ENCODE measurements around a stretch of chr17.

DNA sequence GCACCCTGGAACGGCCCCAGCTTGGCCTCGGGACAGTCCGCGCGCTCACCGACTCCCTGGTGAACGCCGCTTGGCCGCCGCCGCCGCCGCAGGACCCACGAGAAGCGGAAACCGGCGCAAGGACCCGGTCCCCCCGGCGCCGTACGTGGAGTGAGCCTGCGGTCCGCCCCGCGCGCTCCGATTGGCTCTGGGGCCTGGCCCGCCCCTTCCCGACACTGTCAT, 262 bp upstream of the NARF start:
- RRBS, result no CpG with 5 or more reads among the region's 30 CpGs

GRCh38 chr17:82461460-82462625, 3.3 kb downstream of the NARF start:
- RRBS, result no CpG with 5 or more reads among the region's 20 CpGs

GRCh38 chr17:82527647-82528452, 8.3 kb downstream of the FOXK2 start:
- RRBS, result no CpG with 5 or more reads among the region's 8 CpGs

- RRBS, result 38% methylated on average over 10 of the region's 37 CpGs
Measured at GRCh38 chr17:82704018-82704881, 5.8 kb upstream of the RAB40B start.

DNA sequence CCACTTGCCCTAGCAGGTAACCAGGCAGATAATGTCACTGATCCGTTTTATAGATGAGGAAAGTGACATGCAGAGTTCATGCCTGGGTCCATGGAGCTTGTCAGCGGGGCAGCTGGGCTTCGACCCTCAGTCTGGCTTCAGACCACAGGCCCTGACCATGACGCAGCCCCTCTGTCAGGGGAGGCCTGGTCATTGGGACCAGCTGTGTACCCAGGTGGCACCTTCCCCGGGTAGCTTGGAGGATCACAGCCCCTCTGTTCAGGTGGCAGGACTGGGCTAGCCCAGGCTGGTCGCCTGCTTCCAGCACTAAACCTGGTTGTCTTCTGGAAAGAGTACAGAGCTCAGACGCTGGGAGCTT, 8.2 kb upstream of the TBCD start:
- RRBS, result no CpG with 5 or more reads among the region's 7 CpGs

DNA sequence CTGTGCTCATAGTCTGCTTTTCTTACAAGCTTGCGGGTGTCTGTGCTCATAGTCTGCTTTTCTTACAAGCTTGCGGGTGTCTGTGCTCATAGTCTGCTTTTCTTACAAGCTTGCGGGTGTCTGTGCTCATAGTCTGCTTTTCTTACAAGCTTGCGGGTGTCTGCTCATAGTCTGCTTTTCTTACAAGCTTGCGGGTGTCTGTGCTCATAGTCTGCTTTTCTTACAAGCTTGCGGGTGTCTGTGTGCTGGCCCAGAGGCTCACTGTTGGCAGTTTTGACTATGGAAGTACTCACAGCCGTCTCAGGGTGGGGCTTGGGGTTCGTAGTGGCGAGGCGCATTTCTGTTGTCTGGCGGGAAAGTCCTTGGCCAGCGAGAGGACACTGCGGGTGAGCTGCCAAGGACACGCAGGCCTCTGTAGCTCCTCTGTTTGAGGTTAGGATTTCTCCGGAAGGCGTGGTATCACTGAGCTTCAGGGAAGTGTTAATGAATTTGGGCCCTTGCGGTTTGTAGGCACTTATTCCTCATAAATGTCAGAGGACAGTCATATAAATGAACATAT, 13.4 kb downstream of the TBCD start:
- RRBS, result no CpG with 5 or more reads among the region's 17 CpGs

DNA sequence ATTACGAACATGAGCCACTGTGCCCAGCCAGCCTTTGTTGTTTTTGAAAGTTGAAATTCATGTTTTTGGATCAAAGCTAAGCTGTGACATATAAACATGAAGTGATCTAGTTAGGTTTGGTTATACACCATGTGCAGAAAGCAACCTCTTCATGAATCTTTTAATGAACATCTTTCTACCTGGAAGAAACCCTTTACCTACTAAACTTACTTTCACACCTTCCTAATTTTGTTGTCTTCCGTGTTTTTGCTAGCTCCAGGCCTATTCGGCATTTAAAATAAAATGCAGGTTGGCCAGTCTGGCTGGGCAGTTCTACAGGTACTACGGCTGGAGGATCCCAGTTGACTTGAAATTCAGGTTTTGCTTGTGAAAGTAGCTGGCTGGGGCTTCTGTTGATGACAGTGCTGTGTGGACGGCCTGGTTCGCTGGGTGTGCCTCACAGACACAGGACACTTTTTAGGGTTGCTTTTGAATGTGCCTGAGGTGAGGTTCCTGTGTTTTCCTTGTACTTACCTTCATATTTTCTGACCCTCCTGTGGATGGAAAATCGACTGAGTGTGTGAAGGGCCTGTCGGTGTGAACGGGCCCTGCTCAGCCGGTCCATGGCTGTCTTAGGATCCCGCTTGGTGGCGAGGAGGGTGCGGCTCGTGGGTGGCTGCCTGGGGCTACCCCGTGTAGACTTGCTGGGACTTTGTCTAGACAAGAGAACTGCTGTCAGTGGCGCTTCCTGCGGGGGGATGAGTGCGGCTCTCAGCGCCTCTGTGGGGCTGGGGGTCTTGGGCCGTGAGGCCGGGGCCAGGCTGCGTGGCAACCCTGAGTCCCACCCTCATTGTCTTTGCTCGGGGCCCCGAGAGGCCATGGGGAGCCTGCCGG, 18.6 kb upstream of the ZNF750 start:
- RRBS, result 84% methylated on average over 5 of the region's 25 CpGs

- RRBS, result no CpG with 5 or more reads among the region's 17 CpGs
Measured at GRCh38 chr17:82883742-82884265, 44.0 kb upstream of the ZNF750 start.

DNA sequence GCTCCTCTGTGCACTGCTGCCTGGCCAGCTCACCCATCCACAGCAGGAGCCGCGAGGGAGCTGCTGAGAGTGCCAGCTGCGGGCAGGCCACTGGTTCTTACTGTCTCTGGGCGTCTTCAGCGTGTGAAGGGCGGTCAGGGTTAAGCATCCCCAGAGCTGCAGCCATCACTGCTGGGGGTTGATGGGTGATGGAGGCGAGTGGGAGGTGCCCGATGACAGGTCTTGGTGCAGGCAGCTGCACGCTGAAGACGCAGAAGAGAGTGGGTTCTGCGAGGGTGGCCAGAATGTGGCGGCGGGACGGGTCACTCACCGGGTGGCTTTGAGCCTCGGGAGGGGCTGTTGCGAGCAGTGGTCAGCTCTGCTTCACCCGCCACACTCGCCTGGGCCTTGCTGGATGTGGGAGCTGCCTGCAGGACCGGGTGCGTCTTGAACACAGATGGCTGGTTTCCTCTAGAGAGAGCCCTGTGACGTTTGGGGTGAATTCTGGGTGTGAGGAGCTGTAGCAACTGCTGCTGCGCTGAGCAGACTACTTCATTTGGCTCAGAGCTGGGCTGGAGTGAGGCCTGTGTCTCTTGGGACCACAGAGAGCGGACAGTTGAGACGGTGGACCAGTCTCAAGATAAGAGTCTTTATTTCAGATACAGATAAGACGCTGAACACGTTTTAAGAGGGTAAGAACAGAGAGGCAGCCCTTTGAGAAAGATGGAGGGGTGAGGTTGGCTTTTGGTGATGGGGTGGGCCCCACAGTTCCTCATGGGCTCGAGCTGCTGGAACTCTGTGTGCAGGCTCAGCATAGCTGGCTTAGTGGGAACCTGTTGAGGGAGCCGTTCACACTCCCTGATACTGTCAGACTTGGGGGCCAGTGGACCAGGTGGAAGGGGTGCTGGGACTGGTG, 44.7 kb upstream of the ZNF750 start:
- RRBS, result 90% methylated on average over 4 of the region's 29 CpGs

- RRBS, result 81% methylated on average over 4 of the region's 22 CpGs
Measured at GRCh38 chr17:83088604-83089213, 9.3 kb downstream of the METRNL start.

GRCh38 chr17:83105312-83105824, 26.0 kb downstream of the METRNL start:
- RRBS, result 91% methylated on average over 4 of the region's 19 CpGs

DNA sequence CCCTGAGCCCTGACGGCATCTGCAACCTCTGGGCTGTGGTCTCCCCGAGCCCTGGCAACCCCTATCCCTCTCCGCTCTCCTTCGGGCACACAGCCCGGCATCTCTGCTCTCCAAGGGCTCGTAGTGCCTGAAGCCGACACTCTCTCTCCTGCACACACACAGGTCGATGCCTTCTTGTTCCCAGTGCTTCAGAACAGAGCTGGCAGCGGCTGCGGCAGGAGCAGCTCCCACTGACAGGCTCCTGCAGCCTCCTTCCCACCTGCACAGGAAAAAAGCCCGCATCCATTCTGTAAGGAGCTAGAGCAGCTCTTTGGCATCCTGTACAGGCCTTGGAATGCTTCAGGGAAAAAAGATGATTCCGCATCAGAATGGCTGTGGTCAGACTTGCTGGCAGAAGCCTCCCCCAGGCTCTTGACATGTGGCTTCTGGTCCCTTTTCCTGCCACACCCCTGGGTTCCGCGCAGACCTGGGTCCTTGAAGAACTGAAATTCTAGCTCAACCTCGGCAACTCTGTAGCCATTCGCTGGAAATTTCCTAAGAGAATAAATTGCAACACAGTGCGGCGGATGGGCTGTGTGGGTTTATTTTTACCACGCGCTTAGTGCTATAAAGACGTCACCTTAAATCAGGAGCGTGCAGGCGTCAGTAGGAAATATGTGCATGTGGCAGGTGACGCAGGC, 46.0 kb downstream of the METRNL start:
- RRBS, result no CpG with 5 or more reads among the region's 24 CpGs

- RRBS, result no CpG with 5 or more reads among the region's 11 CpGs
Measured at GRCh38 chr17:83194984-83195403, 115.6 kb downstream of the METRNL start.

All from PFSK-1 (cell line).